GM23338 (cell line): ENCODE measurements around the genes TGM3, TMC2, C20orf141, LZTS3 and SLC4A11.

- PRO-cap: no peak
- RAMPAGE, long total RNA: no peak
These were observed 19.5 kb downstream of the STK35 start for GRCh38 chr20:2120814-2121934.

- PRO-cap: no peak
- RAMPAGE, long total RNA: no peak
These were observed 41.0 kb downstream of the STK35 start for GRCh38 chr20:2142492-2143175.

- PRO-cap: no peak
- RAMPAGE, long total RNA: no peak
These were observed 34.7 kb upstream of the TGM3 start for GRCh38 chr20:2261235-2261451.

DNA sequence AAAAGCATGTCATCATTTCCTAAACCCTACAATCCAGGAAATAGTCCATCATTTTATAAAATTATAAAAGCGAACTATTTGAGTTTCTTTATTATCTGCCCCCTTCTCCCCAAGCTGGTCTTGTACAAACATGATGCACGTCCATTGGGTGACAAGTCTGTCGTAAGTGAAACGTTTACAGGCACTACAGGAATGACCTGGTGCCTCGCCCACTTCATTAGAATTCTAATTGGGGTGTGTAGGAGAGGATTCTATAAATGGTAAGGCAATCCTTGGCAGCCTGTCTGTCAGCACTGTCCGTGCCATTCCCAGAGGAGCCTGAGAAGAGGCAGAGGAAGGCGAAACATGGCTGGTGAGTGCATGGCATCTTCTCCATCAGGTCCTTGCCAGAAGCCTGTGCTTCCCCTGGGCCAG, at the start of gene TGM3:
Gene TGM3 (plus strand): TSS at position 283 of the 414 bp plus-strand sequence.
- PRO-cap: no peak
- RAMPAGE, long total RNA: no peak

DNA sequence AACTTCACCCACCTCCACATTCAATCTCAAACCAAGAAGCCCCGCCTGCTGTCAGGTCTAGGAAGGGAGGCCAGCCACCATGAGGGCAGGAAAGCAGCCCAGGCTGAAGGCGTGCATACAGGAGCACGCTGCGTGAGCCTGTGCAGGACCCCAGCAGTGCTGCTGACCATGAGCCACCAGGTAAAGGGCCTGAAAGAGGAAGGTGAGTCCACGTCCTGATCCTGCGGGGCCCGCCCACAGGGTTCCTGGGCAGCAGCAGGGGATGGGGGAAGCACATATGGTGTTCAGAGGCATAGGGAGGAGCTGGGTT, at the start of gene TMC2:
Gene TMC2 (plus strand): TSS at position 120 of the 310 bp plus-strand sequence.
- PRO-cap: no peak
- RAMPAGE, long total RNA: no peak

GRCh38 chr20:2814546-2815170, at the start of gene C20orf141:
Gene C20orf141 (plus strand): TSS chr20:2814987.
- PRO-cap: no peak
- RAMPAGE, long total RNA: no peak

- PRO-cap: no peak
- RAMPAGE, long total RNA: no peak
These were observed 56.4 kb downstream of the PTPRA start for GRCh38 chr20:2929602-2930241.

GRCh38 chr20:3032601-3033101, 10.8 kb upstream of the GNRH2 start:
- PRO-cap: no peak
- RAMPAGE, long total RNA: no peak

GRCh38 chr20:3047407-3048270, 1.8 kb downstream of the MRPS26 start:
- PRO-cap: no peak
- RAMPAGE, long total RNA: no peak

DNA sequence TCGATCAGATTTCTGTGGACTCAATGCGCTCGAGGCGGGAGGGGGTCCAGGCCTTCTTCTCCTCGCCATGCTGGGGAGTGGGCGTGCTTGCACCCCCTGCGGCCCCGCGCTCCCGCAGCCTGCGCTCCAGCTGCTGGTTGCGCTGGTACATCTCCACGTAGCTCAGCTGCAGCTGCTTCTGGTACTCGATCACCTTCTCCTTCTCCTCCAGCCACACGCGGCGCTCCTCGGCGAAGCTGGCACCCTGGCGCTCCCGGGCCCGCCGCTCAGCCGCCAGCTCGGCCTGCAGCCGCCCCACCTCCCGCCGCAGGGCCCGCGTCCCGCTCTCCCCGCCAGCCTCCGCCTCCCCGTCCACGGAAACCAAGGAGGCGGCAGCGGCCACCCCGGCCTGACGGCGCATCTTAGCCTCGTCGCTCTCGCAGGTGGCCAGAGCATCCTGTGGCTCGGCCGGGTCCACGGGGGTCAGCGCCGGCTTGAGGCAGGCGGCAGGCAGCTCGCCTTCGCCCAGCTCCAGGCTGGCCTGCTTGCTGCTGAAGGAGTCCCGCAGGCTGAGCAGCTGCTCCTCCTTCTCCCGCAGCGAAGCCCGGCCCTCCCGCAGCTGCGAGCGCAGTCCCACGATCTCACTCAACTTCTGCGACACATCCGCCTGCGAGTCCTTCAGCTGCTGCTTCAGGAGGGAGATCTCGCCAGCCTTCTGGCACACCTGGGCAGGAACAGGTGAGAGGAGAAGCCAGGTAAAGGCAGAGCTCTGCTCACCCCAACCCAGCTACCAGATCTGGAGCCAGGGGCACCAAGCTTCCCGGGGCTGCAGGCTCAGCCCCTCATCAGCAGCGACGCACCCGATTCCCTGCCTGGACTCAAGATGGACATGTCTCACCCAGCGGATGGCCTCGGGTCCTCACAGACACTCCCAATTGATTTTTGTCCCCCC, 5.0 kb upstream of the FASTKD5 start:
- PRO-cap: no peak
- RAMPAGE, long total RNA: no peak

DNA sequence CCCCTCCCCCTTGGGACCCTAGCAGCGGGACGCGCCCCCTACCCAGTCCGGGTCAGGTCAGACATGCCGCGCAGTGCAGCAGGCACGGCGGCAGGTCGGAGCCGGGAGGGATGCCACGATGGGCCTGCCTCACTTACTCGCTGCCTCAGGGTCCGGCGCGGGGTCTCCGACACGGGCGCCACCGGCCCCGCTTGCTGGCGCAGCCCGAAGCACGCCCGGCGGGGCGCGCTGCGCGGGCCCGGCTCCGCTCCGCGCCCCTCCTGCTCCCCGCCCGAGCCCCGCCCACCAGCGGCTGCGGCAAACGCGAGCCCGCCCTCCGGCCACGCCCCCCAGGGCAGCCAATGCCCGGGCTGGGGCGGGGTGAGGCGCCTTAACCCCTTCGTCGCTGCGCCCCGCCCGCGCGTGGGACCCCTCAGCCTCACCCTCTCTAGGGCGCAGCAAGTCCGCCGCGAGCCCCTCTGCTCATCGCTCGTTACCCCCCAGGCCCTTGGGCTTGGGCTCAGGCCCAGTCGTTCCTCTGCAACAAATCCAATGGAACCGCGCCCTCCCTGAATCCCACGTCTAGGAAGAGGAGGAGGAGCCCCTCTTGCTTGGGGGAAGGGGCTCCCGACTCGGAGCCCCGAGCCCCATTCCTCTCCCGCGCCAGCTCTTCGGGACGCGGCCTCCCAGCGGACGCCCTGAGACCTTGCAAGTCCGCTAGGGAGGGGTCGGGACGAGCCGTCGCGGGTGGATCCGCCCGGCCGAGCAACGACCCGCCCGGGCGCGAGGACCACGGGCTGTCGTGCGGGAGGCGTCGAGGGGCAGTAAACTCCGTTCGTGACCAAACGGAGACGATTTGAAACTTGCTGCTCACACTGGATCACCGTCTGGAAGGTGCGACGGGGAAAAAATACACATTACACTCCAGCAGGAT, at the start of gene LZTS3:
Gene LZTS3 (minus strand): TSS at position 232 of the 913 bp plus-strand sequence.
- PRO-cap: bidirectional peak, plus-strand start at position 45 of the sequence, minus-strand start at position 232 of the sequence; bidirectional peak, plus-strand start at position 650 of the sequence, minus-strand start at position 561 of the sequence
- RAMPAGE, long total RNA: no peak

DNA sequence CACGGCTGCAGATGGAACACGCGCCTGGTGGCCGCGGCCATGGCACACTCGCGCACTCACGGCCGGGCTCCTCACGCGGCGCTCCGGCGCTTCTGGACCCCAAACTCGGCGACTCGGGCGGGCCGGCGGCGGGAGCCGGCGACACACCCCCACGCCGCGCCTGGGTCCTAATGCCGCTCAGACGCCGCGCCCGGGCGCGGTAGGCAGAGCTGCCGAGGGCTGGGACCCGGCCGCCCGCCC, at the start of gene SLC4A11:
Gene SLC4A11 (minus strand): TSS at position 94 of the 240 bp plus-strand sequence.
- PRO-cap: bidirectional peak, plus-strand start at position 180 of the sequence, minus-strand start at position 94 of the sequence
- RAMPAGE, long total RNA: no peak

- PRO-cap: no peak
- RAMPAGE, long total RNA: no peak
These were observed 67.2 kb downstream of the DNAAF9 start for GRCh38 chr20:3340080-3340898.

GRCh38 chr20:3522953-3523497, 52.2 kb downstream of the ATRN start:
- PRO-cap: no peak
- RAMPAGE, long total RNA: no peak

- PRO-cap: no peak
- RAMPAGE, long total RNA: no peak
These were observed 29.2 kb downstream of the RNF24 start for GRCh38 chr20:3986123-3986671.

GRCh38 chr20:4023654-4023827, 8.2 kb upstream of the RNF24 start:
- PRO-cap: no peak
- RAMPAGE, long total RNA: no peak

- PRO-cap: bidirectional peak, plus-strand start at chr20:4033922, minus-strand start at chr20:4033830
- RAMPAGE, long total RNA: no peak
These were observed 18.2 kb upstream of the RNF24 start for GRCh38 chr20:4033558-4033978.

- PRO-cap: no peak
- RAMPAGE, long total RNA: no peak
These were observed 54.5 kb upstream of the RNF24 start for GRCh38 chr20:4069765-4070261.

DNA sequence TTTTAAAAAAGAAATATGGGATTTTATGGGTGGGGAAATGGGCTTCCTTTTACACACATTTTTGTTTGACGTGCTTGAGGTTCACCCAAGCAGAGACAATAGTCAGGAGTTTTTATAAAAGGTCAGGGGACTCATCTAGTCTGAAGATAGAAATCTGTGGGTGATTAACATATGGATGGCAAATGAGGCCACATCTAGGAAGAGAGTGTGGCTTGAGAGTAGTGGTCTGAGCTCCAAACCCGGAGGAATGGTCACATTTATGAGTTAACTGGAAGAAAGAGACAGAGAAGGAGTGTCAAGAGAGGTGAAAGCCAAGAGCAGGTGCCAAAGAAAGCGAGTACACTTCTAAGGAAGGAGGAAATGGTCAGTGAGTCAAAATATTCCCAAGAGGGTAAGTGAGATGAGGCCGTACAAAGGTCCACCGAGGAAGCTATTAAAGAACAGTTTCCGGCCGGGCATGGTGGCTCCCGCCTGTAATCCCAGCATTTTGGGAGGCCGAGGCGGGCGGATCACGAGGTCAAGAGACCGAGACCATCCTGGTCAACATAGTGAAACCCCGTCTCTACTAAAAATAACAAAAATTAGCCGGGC, 28.8 kb upstream of the SMOX start:
- PRO-cap: no peak
- RAMPAGE, long total RNA: no peak

DNA sequence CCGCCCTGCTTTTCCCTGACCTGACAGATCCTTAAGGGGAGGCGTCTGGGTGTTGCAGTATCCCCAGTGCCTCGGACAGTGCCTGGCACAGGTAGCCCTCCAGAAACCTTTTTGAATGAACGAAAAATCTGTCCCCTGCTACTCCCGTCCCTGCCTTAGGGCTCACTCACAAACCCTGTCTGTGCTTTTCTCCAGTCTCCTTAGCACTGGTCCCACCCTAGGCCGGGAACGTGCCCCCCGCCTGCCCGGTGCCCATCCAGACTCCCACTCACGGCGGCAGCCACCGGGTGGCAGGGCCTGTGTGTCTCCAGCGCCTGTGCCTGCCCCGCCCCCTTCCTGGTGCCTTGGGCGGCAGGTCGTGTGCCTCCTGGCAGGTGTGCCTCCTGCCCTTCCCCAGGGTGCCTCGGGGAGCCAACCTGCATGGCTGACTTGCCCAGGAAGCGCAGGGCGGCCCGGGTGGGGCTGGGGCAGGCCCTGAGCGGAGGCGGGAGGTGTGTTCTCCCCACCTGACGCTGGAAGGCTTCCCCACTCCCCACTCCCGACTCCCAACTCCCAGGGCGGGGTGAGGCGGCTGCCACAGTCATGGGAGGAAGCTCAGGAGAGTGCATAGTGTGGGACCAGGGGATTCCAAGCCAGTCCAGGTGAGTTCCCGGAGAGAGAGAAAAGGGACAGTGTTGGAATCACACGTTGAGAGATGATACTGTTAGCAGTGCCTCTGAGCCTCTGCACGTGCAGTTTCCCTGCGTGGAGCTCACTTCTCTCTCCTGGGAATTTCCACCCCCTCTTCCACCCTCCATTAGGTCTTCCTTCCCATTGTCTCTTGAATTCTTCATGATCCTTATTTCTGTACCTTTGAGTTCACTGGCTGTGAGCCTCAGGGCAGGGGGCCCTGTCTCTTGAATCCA, 13.3 kb downstream of the SMOX start:
- PRO-cap: no peak
- RAMPAGE, long total RNA: no peak